ENCODE results near the genes RIMKLB, M6PR and PZP.

DNA sequence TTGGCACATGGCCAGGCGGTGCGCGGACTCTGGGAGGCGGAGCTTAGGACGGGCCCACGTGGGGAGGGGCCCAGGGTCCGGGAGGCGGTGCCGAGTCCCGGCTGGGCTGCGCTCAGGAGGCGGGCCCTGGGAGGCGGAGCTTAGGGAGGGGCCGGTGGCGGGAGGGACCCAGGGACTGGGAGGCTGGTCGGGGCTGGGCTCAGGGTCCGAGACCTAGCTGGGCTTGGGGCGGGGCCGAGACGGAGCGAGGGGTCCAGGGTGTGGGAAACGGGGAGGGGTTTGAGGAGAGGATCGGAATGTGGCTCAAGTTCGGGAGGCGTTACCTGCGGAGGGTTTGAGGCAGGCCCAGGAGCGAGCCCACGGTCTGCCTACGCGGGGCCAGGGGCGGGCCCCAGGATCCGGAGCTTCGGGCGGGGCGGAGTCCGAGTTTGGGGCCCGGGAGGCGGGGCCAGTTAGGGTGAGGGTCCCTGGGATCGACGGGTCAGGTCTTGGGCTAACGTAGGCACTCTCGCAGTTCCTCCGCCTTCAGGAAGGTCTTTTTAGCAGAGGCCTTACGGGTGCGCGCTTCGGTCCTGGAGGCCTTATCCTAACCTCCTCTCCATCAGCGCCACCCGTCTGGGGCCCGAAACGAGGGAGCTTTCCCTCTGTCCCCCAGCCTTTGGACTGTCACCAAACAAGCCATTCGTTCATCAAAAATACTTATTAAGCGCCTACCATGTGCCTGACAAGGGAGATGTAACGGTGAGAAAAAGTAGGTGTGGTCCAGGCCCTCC, 16.3 kb upstream of the FAM90A1 start:
- RRBS = 2% methylated on average over 3 of the region's 54 CpGs

GRCh38 chr12:8390213-8390928, 65.4 kb upstream of the CLEC6A start:
- RRBS = 7% methylated on average over 3 of the region's 66 CpGs

- RRBS = no CpG with 5 or more reads among the region's 5 CpGs
Measured at GRCh38 chr12:8611103-8611591, 1.5 kb downstream of the AICDA start.

DNA sequence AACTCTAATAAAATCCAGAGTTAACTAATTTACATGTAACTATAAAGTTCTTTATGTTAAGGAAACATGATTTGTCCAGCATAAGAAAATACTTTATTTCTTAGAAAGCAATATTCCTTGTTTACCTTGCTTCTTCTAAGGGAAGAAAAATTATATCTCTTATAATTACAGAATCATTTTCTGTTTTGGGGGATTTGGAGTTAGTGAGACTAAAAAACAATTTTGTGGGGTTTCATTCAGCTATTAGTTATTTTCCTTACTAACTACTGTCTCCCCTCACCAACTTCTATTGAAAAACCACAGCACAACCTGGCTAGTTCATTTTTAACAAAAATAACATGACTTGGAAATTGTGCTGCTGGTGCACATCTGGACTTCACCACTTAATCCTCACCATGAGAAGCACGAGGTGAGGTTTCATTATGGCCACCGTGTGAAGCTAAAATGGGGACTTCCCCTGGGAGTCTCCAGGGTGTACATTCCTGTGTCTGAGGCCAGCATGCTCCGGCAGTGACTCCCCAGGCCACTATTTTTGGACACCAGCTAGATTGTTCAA, 16.6 kb upstream of the AICDA start:
- RRBS = no CpG with 5 or more reads among the region's 3 CpGs

DNA sequence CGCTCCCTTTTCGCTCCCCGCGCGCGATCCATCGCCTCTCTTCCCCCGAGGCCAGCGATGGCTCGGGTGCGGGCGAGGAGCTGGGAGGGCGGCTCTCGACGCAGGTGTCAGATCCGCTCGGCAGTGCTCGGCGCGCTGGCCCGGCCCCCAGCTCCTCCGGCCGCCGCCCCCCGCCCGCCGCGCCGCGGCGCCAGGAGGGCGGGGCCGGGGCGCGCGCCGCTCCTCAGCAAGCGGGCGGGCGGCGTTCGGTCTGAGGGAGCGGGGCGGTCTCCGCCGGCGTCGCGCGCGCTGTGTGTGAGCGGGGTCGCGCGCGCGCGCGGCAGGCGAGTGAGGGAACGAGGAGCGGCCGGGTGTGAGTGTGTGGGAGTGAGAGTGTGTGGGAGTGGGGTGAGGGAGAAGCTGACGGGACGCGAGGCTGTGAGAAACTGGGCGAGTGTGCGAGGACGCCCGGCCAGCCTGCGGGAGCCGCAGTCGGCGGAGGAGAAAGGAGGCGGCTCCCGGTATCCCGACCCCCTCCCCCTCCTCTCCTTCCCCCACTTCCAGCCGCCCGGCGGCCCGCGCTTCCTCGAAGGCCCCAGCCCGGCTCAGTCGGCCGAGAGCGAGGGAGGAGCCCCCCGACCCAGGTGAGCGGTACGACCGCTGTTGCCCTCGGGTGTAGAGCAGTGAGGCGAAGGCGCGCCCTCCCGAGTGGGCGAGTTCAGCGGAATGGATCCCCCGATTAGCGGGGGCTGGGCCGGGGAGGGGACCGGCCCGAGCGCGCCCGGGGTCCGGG, at the start of gene RIMKLB:
TSS of gene RIMKLB (plus strand) at position 317 of the 772 bp plus-strand sequence.
- RRBS = 1% methylated on average over 52 of the region's 107 CpGs

GRCh38 chr12:8788126-8788643, 34.2 kb upstream of the A2ML1 start:
- RRBS = no CpG with 5 or more reads among the region's 19 CpGs

GRCh38 chr12:8914623-8915722, 664 bp downstream of the PHC1 start:
- RRBS = 0% methylated on average over 3 of the region's 51 CpGs

DNA sequence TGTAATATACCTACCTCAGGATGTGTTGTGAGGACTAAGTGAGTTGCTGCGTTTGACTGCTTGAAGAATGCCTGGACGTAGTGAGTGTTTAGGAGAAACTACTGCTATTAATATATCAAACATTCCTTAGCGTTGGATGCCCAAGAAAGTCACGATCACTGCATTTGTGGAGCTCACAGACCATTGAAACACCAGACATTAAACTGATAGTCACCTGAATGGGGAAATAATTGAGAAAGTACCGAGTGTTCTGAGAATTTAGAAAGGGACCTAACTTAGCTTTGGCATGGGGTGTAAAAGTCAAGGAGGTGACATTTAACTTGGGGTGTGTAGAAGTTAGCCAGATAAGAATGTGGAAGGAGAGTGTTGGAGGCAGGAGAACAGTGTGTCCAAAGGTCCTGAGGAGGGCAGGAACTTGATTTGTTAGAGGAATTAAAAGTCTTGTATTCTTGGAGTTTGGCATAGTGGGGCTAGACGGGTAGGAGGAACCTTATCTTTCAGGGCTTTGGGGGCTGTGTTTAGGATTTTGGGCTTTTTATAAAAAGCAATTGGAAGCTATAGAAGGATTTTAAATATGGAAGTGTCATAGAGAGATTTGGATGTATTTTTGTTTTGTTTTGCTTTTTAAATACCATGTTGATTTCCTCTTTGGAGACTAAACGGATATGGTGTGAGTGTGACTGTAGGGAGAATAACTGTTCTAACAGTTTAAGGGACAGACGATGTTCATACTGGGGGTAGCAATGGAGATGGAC, 11.1 kb downstream of the PHC1 start:
- RRBS = no CpG with 5 or more reads among the region's 8 CpGs

GRCh38 chr12:8949118-8950243, at the start of gene M6PR:
Gene M6PR, minus strand, starts transcription at chr12:8949645.
- RRBS = 1% methylated on average over 15 of the region's 73 CpGs

DNA sequence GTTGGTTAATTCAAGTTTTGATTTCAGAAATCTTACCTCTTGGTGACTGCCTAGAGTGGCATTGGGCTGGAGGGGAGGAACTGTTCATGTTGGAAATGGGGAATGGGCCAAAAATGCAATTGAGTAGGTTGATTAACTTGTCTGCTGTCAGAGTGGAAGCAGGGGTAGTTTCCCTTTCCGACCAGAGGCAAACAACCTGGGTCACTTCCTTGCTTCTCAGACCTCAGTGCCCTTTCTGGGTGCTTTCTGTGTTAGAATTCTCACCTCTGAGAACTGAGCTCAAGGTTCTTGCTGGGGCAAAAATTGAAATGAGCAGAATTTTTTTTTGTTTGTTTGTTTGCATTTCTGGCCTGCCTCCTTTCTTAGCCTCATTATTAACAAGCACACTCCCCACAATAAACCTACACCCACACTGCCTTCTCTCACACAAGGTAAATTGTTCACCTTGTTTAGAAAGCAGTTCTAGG, 2.3 kb upstream of the M6PR start:
- RRBS = no CpG with 5 or more reads among the region's 1 CpG

DNA sequence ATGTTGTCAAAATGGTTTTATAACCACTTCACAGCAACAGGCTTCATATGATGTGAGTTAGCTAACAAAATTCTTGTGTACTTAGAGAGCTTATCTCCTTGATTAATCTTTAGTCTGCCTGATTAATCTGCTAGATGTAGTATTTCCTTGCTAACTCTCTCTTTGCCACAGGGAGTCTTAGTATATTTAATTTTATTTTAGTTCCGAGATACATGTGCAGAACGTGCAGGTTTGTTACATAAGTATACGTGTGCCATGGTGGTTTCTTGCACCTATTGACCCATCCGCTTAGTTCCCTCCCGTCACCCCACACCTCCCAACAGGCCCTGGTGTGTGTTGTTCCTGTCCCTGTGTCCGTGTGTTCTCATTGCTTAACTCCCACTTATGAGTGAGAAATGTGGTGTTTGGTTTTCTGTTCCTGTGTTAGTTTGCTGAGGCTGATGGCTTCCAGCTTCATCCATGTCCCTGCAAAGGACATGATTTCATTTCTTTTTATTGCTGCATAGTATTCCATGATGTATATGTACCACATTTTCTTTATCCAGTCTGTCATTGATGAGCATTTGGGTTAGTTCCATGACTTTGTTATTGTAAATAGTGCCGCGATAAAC, 37.7 kb downstream of the A2M start:
- RRBS = no CpG with 5 or more reads among the region's 8 CpGs

GRCh38 chr12:9092537-9092736, 23.3 kb downstream of the A2M start:
- RRBS = no CpG with 5 or more reads among the region's 2 CpGs

DNA sequence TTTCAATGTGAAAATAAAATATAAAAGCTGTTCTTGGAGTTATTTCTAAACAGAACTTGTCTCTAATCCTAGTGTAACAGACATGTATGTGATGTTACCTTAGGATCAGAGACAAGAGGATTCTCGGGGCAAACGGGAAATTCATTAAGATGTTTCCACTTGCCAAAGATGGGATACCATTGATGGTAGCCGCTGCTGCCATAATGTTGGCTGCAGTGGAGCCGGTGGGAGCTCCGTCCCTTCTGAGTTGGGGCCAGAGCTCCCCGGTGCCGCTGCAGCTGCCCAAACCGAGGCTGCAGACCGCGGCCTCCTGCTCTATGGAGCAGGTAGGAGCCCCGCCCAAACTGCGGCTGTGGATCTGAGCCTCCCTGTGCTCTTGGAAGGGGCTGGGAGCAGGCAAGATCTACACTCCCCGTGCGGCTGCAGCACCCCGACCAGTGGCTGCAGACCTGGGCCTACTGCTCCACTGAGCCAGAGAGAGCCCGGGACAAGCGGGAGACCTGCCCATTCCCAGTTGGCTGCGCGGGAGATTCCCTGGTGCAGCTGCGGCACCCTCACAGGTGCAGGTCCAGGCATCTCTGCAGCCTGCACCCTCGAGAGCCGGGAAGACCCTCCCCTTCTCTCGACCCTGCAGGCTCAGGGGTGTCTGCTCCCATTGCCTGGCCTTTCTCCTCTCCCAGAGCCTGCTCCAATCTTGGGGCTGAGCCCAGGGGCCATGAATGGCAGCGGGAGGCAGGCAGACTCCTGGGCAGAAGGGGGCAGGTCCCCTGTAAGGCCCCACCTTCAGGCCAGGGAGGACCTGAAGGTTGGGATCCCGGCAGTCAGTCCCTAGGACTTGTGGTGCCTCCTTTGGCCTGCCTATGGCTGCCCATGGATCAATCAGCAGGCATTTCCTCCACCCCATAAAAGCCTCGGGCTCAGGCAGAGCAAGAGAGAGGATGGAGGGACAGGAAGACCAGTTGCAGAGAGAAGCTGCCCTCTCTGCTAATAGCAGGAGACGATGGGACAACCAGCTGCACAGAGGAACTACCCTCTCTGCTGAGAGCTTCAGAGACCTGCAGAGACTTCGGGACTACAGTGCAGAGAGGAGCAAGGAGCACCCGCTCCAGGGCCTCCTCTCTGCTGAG, 8.7 kb upstream of the A2M start:
- RRBS = 44% methylated on average over 4 of the region's 29 CpGs

DNA sequence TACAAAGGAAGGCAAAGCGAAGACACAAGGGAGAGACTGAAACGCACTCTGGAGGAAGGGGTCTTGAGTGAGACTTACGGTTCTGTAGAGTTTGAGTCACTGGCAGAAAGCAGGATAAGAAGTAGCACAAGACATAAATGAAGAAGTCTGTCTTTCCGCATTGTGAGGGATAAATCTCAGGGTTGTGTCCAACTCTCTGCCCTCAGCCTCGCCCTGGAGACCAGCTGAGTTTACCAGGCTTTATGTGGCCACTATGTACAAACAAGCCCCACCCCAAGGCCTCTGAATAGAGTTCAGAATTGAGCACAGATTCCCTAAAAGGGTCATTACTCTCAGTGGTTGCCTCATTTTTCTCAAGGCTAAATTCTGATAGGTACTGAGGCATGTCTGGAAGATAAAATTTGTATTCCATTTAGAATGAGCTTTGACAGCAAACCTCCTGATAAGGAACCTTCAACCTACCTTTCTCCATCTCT, at the start of gene PZP:
TSS of gene PZP (minus strand) at position 215 of the 476 bp plus-strand sequence.
- RRBS = no CpG with 5 or more reads among the region's 5 CpGs

DNA sequence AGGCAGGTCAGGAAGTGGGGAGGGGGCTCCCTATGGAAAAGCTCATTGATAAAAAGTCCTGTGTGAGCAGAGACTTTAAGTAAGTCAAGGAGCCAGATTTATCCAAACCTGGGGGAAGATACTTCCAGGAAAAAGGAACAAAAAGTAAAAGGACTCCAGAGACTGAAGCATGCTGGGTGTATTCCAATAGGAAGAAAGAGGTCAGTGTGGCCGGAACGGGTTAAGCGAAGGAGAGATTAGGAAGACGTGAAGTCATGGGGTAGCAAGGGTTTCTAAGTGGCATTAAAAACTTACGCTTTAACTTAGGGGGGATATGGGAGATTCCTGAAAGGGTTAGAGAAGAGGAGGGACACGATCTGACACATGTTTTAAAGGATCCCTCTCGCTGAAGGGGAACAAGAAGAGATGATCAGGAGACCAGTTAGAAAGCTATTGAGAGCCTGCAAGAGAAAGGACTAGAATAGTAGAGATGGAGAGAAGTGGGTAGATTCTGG, 29.7 kb upstream of the PZP start:
- RRBS = no CpG with 5 or more reads among the region's 7 CpGs

DNA sequence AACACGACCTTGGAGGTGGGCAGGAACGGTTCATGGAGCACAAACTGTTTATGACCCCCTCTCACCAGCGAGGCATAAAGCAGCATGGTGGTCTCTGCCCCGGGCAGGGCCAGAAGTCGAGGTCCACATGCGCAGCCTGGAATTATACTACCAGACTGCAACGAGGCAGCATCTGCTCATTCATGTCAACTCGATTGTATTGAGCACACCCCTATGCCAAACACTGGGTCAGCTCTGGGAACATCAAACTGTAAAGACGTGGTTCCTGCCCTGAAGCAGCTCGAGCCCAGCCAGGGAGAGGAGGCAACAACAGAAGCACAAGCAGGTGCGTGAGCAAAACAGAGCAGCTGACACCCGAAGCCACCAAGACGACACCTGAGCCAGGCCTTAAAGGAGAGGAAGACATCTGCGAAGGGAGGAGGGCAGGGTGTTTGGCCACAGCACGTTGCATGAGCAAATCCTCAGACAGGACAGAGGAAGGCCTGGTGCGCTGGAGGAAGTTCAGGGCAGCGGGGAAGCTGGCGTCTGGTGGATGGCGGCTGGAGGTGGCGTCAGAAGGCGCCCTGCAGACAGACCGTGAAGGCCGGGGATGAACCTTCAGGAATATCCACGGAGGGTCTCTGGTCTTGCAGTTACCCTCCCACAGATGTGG, 172.1 kb downstream of the KLRB1 start:
- RRBS = no CpG with 5 or more reads among the region's 24 CpGs

GRCh38 chr12:9717370-9717829, 43.3 kb downstream of the CD69 start:
- RRBS = no CpG with 5 or more reads among the region's 3 CpGs

GRCh38 chr12:9737342-9737852, 23.3 kb downstream of the CD69 start:
- RRBS = no CpG with 5 or more reads among the region's 1 CpG

- RRBS = no CpG with 5 or more reads among the region's 6 CpGs
Measured at GRCh38 chr12:9741743-9742371, 18.8 kb downstream of the CD69 start.